Kidney epithelial cell (primary cell): ENCODE results near the gene GRIN2B.

GRCh38 chr12:13045832-13046281 lies 1.7 kb downstream of the FAM234B start:
- RAMPAGE, long total RNA, result no peak
- RRBS, result no CpG with 5 or more reads among the region's 9 CpGs

DNA sequence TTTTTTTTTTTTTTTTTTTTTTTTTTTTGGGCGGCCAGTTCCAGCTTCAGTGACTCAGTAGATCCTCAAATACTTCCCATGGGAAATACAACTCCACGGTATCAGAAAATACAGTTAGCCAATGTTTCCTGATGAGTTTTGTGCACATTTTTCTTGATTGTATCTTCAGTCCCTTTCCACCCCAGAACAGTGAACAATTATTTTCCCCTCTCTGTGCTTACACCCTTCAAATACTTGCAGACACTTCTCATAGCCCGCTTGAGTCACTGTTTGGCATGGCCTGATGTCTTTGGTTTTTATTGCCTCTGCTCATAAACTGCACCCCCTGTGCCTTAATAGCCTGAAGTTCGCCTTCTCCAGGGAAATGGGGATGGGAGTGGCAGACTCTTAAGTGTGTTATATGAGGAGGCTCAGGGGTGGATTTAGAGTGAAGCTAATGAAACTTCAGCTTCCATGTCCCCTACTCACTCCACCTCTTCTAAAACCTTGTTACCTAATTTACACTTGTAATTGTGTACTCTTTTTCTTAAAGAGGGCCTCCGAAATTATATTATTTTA lies 4.9 kb downstream of the GSG1 start:
- RAMPAGE, long total RNA, result no peak
- RRBS, result no CpG with 5 or more reads among the region's 5 CpGs

DNA sequence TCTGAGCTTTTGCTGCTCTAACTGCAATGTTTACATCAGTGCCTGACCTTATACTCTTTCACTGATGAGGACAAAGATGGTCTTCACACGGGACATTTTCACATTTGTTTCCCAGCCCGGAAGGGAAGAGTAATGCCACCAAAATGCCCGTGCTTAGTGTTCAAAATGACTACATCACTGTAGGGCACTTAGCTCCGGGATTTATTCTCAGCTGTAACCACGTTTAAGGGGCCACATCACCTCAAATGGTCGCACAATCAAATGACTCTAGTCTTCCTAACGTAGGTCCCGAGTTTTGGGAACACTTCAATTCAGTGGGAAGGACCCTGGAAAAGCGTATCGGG lies 2.9 kb downstream of the GSG1 start:
- RAMPAGE, long total RNA, result no peak
- RRBS, result 14% methylated on average over 3 of the region's 10 CpGs

DNA sequence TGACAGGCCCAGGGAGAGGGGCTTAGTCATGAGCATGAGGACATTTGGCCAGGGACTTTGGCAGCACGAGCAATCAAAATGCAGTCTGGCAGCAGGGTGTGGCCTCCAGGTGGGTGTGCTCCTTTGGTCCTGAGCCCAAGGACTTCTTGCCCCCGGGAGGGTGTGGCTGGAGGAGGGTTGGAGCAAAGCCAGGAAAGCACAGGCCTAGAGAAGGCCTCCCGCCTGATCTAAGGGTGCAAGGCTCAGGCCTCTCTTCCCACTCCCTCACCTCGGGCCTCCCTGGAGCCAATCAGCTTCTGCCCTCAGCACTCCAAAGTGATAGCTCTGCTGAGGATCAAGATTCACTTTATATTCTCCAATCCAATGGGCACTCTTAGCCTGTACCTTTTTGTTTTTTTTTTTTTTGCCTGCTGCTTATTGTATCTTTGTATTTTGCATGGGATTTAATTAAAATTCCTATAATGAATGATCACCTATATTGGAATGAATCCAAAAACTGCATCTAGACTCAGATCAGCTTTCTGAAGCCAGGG lies 25.8 kb downstream of the EMP1 start:
- RAMPAGE, long total RNA, result no peak
- RRBS, result no CpG with 5 or more reads among the region's 4 CpGs

DNA sequence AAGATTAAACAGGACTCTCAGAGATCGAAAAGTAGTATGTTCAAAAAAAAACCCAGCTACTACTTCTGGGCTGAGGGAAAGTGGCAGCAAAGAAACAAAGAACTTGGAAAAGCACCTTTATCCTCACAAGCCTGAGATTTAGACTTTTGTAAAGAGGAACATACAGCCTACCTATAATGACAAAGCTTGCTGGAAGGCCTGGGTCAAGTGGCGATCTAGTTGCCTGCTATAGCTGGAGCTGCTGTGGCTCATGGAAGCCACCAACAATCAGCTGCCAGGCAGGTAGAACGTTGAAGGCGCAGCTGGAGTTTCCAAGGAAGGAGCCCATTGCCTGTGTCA lies 165.5 kb downstream of the EMP1 start:
- RAMPAGE, long total RNA, result no peak
- RRBS, result no CpG with 5 or more reads among the region's 4 CpGs

- RAMPAGE, long total RNA, result no peak
- RRBS, result no CpG with 5 or more reads among the region's 8 CpGs
These were observed 180.2 kb downstream of the EMP1 start for GRCh38 chr12:13376365-13377444.

- RAMPAGE, long total RNA, result no peak
- RRBS, result no CpG with 5 or more reads among the region's 2 CpGs
These were observed 244.4 kb downstream of the EMP1 start for GRCh38 chr12:13441012-13441259.

- RAMPAGE, long total RNA, result no peak
- RRBS, result under 1% methylated on average over 14 of the region's 58 CpGs
These were observed at the start of gene GRIN2B for GRCh38 chr12:13981108-13982221. Gene GRIN2B, minus strand, starts transcription at chr12:13981602.

GRCh38 chr12:14394277-14395476 lies 29.2 kb downstream of the ATF7IP start:
- RAMPAGE, long total RNA, result no peak
- RRBS, result no CpG with 5 or more reads among the region's 6 CpGs

DNA sequence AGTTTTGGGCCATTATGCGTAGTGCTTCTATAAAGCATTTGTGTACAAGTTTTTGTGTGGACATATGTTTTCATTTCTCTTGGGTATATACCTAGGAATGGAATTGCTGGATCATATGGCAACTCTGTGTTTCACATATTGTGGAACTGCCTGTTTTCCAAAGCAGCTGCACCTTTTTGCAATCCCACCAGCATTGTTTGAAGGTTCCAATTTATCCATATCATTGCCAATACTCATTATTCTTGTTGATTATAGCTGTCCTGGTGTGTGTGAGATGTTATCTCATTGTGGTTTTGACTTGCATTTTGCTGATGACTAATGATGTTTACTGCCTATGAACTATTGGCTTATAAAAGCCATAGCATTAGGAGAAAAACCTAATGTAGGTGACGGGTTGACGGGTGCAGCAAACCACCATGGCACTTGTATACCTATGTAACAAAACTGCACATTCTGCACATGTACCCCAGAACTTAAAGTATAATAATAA lies 45.6 kb downstream of the ATF7IP start:
- RAMPAGE, long total RNA, result no peak
- RRBS, result no CpG with 5 or more reads among the region's 3 CpGs

DNA sequence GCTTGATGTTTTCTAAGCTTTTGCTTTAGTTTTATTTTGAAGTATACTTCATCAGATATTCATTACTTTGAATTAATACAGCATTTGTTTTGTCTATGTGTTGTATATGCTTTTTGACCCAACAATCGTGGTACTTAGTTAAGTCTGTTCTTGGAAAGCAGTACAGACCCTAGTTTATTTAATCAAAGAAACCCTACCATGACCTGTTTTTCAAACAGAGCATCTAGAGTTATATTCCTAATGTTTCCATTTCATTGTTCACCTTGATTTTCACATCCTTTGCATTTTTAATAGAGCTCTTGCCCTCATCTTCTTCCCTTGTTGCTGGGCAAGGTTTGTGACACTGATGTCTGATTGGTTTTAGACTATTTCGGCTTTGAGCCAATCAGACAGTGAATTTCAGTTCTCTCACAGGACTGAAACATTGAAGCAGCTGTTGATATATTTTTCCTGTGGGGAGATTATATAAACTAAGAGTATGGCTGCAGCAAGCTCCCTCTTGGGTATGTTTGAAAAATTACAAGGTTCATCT lies 51.0 kb downstream of the ATF7IP start:
- RAMPAGE, long total RNA, result no peak
- RRBS, result no CpG with 5 or more reads among the region's 2 CpGs

- RAMPAGE, long total RNA, result no peak
- RRBS, result no CpG with 5 or more reads among the region's 13 CpGs
These were observed 2.3 kb downstream of the H4C16 start for GRCh38 chr12:14768450-14769275.

GRCh38 chr12:14777140-14777837 lies 3.1 kb downstream of the H2AJ start:
- RAMPAGE, long total RNA, result no peak
- RRBS, result no CpG with 5 or more reads among the region's 4 CpGs

DNA sequence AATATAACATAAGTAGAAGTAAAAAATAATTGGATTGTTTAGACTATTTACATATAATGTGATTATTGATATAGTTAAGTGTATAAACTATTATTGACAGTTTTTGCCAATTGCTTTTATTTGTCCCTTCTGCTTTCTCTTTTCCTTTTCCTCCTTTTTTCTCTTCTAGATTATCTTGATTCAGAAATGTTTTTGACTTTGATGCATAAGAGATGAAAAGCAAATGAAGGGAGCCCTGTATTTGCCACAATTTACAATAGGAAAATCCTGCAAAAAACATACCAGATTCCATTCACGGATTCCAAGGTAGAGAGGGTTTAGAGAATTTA lies 4.3 kb downstream of the MGP start:
- RAMPAGE, long total RNA, result no peak
- RRBS, result no CpG with 5 or more reads among the region's 1 CpG

GRCh38 chr12:14905930-14906557 lies 20.4 kb upstream of the MGP start:
- RAMPAGE, long total RNA, result no peak
- RRBS, result no CpG with 5 or more reads among the region's 7 CpGs

- RAMPAGE, long total RNA, result no peak
- RRBS, result no CpG with 5 or more reads among the region's 6 CpGs
These were observed 9.3 kb downstream of the ERP27 start for GRCh38 chr12:14928835-14929539.

GRCh38 chr12:14959804-14960368 lies 1.5 kb downstream of the ARHGDIB start:
- RAMPAGE, long total RNA, result no peak
- RRBS, result no CpG with 5 or more reads among the region's 3 CpGs

GRCh38 chr12:15222007-15222514 lies 844 bp upstream of the RERG start:
- RAMPAGE, long total RNA, result no peak
- RRBS, result no CpG with 5 or more reads among the region's 3 CpGs

DNA sequence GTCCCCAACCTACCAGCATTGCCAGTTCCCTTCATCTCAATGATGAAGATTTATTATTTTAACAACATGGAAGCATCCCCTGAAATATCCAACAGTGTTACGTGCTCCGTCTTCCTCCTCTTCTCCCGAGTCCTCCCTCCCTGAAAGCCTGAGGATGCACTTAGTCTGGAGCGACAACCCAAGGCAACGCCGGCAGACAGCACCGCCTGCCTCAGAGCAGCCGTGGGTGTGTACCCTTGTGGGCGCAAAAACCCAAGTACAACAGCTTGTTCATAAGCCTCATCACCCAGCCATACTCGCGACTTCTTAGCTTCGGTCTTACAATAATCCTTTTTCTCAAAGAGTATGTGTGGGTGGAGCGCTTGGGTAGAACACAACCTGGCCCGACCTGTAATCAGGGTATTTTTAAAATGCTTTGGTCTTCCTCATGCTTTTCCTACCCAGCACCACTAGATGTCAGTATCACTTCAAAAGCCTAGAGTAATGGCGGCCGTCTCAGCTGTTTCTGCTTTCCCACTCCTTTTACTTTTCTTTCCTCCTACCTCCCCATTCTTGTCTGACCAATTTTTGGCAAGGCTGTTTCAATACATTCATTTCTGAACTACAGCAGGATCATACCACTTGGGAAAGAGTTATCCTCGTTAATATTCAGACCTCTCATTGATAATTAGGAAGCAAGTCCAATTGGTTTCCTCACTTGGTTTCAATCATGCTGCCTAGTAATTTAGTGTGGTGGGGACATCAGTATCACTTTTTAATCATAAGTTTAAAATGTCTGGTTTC lies 198.9 kb downstream of the EPS8 start:
- RAMPAGE, long total RNA, result no peak
- RRBS, result no CpG with 5 or more reads among the region's 17 CpGs

DNA sequence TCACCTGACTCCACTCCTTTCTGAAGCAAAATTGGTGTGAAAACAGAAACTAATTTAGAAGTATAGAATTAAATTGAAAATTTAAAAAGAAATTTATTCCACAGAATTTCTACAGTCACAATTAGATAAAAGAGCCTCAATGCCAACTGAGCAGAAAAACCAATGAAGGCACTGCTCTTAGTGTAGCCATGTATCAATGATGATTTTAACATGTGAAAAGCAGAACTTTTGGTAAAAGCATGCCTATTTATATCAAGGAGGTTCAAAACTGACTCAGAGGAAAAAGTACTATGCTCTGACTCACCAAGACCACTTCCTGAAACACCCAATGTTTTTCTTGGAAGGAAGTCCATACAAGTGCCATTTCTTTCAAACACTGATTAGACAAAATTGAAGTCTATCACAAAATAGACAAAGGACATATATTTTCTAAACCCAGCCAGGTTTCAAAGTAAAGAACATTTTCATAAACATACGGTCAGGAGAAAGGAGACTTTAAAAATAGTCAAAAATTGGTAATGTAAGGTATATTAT lies 88.7 kb downstream of the EPS8 start:
- RAMPAGE, long total RNA, result no peak
- RRBS, result no CpG with 5 or more reads among the region's 1 CpG